Measurements from ENCODE around the genes C5AR2 and SLC8A2.

GRCh38 chr19:46608635-46609692 is 7.8 kb downstream of the CALM3 start:
- RRBS, 2 experiments = 95 to 98% methylated on average over 8 of the region's 30 CpGs

DNA sequence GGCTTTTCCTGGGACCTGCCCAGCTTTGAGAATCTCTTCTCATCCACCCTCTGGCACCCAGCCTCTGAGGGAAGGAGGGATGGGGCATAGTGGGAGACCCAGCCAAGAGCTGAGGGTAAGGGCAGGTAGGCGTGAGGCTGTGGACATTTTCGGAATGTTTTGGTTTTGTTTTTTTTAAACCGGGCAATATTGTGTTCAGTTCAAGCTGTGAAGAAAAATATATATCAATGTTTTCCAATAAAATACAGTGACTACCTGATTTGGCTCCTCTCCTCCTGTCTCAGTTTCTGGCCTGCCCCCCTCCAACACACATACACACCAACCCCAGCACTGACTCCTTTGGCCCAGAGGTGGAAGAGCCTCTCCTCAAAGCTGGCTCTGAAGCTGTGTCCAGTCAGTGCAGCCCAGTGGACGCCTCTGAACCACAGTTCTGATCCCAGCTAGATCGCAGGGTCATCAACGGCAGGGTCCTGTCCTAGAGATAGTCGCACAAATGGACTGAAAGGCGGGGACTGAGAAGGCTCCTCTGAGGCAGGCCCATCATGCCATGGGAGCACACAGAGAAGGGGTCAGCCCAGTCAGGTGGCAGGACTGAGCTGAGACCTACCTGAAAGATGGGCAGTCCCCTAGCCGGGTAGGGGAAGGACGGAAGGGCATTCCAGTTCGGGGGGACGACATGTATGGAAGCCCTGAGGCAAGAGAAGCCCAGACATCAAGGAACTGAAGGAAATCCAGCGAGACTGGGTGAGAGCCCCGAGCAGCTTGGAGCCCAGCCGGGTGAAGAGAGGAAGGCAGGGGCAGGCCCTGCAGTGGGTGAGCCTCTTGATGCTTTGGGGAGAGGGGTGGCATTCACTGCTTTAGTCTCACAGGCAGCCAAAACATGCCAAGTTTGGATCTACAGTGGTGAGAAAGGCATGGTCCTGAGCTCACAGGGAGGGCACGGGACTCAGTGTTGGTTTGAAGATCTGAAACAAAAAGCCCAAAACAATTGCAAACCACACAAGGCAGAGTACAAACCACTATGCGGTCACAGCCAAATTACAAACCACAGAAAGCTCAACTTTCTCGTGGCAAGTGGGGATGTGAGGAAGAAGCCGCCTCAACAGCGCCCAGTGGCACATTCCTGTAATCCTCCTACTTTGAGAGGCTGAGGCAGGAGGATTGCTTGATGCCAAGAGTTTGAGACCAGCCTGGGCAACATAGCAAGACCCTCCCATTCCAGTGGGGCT is 9.8 kb downstream of the CALM3 start:
- RRBS, 2 experiments = no CpG with 5 or more reads among the region's 20 CpGs

GRCh38 chr19:46618591-46619202 is 6.2 kb downstream of the PTGIR start:
- RRBS, 2 experiments = no CpG with 5 or more reads among the region's 10 CpGs

GRCh38 chr19:46672864-46673822 is 12.2 kb upstream of the DACT3 start:
- RRBS, 2 experiments = no CpG with 5 or more reads among the region's 12 CpGs

- RRBS, 2 experiments = no CpG with 5 or more reads among the region's 20 CpGs
These were observed 9.2 kb upstream of the FKRP start for GRCh38 chr19:46736469-46737203.

GRCh38 chr19:46738712-46739062 is 7.2 kb upstream of the FKRP start:
- RRBS, 2 experiments = no CpG with 5 or more reads among the region's 6 CpGs

DNA sequence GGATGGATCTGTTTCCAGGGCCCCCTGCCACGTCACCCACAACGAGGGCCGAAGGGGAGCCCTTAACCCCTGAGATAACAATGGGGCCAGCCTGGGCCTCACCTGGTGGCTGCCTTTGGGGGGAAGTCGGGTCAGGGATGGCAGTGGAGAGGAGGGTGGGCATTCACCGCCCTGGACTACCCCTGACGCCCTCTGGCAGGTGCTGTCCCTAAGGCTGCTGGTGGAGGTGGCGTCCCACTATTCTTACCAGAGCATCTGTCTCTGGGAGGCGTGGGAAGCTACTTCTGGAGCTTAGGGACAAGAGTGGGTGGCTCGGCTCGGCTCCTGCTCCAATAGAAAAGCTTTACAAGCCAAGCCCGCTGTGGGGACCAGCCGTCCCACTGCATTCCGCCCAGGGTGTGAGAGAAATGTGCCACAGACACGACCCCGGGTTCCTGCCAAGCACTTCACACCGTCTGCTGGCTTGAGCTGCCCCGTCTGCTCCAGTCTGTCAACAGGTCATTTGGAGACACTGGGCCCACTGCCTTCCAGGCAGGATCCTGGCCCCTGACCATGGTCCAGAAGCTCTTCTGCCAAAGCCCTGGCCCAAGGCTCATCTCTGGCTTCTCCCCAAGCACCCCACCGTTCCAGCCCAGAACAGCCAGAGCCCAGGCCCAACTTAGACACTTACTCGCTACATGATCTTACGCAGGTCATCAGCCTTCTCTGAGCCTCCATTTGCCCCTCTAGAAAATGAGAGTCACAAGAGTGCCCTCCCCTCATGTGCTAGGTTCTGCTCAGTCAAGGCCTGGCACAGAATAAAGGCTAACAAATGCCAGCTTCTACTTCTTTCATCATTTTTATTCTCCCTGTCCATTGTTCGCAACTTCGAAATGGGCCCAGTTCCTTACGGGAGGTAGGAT is 6.5 kb upstream of the FKRP start:
- RRBS, 2 experiments = no CpG with 5 or more reads among the region's 23 CpGs

GRCh38 chr19:46742975-46743273 is 2.9 kb upstream of the FKRP start:
- RRBS, 2 experiments = no CpG with 5 or more reads among the region's 3 CpGs

GRCh38 chr19:46796354-46796801 is 8.0 kb upstream of the SLC1A5 start:
- RRBS, 2 experiments = no CpG with 5 or more reads among the region's 3 CpGs

- RRBS, 2 experiments = no CpG with 5 or more reads among the region's 26 CpGs
These were observed 59.8 kb downstream of the ARHGAP35 start for GRCh38 chr19:46920264-46921384.

- RRBS, 2 experiments = no CpG with 5 or more reads among the region's 21 CpGs
These were observed 35.2 kb upstream of the NPAS1 start for GRCh38 chr19:46984236-46985106.

DNA sequence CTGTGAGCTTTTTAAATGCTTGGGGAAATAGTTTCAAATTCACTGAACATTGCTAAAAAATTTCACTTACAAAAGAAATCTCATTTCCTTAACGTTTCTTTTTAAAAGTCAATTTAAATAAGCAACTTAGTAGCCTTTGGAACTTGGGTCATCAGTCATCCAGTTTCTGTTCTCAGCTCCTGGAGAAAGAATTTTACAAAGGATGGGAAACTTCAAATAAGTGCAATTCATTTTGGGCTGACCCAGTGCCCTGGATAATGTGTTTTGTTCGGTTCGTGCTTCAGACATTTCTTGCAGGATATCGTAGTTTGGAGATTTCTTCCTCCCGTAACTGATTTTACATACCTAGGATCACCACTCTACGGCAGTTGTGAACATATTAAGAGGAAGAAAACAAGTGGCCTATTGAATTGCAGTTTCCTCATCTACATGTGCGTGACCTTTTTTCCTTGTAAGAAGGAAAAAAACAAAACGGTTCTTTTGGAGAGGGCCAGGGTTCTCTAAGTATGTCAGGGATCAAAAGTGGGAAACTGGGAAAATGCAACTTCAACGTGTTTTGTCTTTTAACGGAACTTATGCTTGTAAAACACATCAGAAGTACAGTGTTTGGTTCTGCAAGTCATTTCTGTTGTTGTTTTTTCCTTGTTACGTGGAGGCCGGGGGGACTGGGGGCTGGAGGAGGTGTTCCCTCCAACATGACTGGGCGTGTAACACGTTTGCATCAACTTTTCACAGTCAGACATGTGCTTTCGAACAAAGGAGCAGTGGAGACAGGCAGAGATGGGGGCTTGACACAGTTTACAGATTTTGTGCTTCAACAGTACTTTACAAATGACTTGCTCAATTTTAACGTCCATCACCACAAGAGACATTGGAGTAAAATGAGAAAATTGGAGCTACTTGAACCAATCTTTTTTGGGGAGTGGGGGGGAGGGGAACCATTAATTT is 4.0 kb downstream of the ZC3H4 start:
- RRBS, 2 experiments = no CpG with 5 or more reads among the region's 16 CpGs

DNA sequence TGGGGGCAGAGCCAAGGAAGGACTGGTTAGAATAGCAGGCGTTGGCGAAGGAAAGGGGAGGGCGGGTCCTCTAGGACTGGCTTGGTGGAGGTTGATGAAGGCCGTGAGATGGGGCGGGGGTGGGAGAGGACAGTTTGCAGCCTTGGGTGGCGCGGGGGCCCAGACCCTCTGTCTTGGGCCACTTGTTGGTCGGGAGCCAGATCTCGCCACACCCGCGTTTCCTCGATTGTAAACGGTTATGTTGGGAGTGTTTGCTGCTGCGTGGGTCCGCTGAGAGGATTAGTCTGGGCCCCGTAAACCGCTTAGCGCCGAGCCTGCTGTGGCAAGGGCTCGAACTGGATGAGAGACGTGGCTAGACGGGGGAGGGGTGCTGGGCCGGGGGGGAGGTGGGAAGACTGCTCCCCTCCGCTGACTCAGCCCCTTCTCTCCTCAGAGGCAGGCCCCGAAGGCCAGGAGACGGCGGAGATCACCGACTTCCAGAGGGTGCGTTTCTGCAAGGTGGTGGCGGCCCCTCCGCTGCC is 1.7 kb upstream of the INAFM1 start:
- RRBS, 2 experiments = no CpG with 5 or more reads among the region's 31 CpGs

DNA sequence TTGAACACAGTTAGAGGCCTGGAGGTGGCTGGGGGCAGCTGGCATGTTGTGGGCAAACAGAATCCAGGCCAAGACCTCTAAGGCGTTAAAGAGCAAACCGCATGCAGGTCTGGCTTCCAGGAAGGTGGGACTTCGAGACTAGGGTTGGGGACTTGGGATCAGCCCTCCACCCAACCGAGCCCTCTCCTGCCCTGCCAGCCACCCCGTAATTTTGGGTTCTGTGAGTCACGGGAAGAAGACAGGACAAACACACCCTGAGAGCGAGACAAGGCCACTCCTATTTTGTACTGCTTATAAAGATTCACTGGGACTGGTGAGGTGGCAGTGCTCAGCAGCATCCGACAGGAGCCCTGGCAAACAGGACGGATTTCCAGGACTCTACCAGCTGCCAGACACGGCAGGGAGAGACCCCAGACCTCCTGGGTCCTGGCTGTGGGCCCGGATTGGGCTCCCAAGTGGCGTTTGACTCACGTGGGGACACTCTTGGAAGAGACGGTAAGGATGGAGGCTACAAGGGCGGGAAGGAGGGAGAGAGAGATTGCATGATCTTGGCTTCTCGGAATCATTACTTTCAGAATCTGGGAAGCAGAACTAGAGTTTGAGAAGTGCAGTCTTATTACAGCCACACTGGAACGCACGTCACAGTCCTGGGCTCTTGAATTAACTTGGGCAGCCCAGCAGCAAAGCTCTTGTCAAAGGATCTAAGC is at the start of gene C5AR2:
Gene C5AR2, plus strand, starts transcription at position 321 of the 707 bp plus-strand sequence.
- RRBS, 2 experiments = no CpG with 5 or more reads among the region's 18 CpGs

DNA sequence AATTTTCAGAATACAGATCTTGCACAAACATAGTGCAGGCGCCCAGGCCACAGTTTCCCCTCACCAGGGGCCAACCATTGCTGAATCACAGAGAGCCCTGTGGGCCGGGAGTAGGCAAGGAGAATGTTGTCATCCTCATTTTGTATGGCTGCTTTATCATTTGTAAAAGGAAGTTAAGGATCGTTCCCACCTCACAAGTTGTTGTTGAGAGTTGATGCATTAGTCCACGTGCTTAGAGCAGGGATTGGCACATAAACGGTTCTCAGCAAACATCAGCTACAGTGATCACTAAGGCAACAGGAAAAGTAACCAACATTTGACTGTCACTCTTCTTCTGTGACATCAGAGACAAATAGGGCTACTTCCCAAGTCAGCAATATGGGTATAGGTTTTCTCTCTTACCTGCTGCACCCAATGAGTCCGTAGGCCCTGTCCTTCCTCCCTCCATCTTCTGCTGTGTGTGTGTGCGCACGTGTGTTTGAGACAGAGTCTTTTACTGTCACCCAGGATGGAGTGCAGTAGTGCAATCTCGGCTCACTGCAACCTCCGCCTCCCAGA is 30.0 kb downstream of the MEIS3 start:
- RRBS, 2 experiments = no CpG with 5 or more reads among the region's 10 CpGs

- RRBS, 2 experiments = 8 to 17% methylated on average over 10 to 15 of the region's 51 CpGs
These were observed 640 bp downstream of the MEIS3 start for GRCh38 chr19:47418478-47419296.

DNA sequence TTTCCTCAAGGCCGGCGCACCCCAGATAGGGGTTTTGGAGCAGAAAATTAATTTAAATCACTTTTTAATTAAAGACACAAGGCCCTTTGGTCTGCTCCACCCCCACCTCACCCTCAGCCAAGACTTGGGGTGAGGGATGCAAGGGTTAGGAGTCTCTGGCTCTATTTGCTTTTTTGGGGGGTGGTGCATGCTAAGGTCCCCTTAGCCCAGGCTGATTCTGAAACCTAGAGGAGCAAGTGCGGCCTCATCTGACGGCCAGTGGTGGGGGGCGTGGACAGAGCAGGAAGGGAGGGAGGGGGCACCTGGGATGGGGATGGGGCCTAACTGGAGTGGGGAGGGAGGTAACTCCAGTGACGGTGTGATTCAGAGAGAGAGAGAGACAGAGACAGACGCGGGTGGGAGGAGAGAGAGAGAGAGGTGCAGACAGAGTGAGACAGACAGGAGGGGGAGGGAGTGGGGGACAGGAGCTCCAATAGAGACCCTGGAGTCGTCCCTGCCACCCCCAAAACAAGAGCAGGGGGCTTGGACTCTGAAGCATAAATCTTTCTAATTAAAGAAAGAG is 911 bp upstream of the MEIS3 start:
- RRBS, 2 experiments = 71% methylated on average over 1 of the region's 9 CpGs; no CpG with 5 or more reads in 1 of the 2 experiments

DNA sequence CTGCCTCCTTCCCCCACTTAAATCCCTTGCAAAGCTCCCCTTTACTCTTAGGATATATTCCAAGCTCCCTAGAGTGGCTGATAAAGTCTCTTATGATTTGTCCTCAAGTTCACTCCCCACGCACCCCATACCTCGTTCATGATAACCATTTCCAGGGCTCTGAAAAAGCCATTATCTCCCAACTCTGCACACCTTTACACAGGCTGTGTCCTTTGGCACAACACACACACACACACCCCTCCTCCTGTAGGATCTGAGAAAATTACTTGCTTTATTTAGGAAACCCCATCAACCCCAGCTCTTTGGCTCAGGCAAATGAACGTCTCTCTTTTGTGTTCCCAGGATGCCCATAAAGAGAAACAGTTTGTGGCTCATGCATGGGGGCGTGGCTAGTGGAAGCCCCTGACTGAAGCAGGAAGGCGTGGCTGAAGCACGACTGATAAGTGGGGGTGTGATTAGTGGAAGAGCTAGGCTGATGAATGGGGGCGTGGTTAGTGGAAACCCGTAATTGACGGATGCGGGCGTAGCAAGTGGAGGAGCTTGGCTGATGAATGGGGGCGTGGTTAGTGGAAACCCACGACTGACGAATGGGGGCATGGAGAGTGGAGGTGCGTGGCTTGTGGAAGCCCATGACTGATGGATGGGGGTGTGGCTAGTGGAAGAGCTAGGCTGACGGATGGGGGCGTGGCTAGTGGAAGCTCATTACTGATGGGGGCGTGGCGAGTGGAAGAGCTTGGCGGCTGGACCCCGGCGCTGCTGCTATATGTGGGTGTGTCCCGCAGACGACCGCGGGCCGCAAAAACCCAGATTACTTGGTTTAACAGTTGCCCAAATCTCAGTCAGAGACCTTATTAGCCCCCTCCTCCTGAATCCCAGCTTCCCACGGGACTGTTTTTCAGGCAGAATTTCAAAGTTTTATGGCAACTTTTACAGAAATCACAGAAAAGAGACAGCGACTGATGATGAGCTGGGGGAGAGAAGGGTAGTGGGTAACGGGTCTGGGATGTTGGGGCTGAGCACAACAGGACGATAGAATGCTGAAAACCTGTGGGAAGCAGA is 8.8 kb upstream of the MEIS3 start:
- RRBS, 2 experiments = no CpG with 5 or more reads among the region's 31 CpGs

DNA sequence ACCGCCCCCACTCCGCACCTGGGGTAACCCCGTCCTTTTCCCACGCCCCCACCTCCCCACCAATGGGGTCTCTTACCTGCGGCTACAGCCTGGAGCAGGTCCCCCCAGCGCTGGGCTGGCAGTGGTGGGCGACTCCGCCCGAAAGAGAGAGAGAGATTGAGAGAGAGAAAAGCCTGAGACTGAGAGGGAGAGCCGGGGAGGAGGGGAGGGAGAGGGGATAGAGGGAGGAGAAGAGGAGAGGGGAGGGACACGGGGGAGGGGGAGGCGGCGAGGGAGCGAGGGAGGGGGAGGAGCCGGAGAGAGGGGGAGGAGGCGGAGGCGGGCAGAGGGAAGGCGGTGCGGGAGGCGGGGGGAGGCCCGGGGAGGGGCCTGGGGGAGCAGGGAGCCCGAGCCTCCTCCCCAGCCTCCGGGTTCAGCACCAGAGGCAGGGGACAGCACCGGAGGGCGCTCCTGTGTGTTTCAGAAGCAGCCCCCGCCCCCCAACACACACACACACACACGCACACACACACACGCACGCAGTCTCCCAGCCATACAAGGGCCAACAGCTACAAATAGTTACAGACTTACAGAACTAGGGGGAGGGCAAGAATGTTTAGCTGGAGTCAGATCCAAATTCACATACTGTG is at the start of gene SLC8A2:
Gene SLC8A2, minus strand, starts transcription at position 181 of the 629 bp plus-strand sequence.
- RRBS, 2 experiments = under 1 to 3% methylated on average over 7 of the region's 29 CpGs

DNA sequence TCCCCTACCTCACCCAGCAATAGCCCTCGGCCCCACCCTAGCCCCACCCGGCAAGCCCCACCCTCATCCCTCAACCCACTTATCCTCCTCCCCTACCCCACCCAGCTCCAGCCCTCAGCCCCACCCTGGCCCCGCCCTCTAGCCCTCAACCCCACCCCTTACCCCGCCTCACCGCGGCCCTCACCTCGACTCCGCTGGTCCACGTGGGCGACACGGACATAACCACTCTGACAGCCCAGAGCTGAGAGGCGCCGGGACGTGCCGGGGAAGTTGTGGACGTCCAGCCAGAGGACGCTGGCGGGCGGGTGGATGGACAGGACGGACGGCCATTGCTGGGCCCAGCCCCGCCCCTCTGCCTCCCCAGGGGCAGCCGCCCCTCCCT is 3.9 kb downstream of the KPTN start:
- RRBS, 2 experiments = no CpG with 5 or more reads among the region's 23 CpGs

Data from NT2/D1 (cell line).